ENCODE measurements around a stretch of chr20.

GRCh38 chr20:56451998-56452825 lies 16.2 kb upstream of the RTF2 start:
- RRBS: no CpG with 5 or more reads among the region's 18 CpGs

DNA sequence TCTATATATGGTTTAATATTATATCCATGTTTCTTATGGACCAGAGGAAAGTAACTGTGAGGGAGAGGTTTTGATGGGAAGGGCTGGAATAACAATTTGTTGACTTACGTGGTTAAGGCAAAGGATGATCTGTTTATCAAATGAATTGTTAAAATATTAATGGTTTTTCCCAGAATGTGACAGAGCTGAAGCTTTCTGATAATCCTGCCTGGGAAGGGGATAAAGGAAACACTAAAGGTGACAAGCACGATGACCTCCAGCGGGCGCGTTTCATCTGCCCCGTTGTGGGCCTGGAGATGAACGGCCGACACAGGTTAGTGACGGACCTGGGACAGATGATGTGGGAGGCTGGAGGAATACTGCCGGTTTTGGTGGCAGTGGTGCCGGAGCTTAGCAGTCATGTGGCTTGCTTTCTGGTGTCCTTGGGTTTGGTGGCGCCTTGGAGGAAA lies 8.4 kb downstream of the RTF2 start:
- RRBS: no CpG with 5 or more reads among the region's 12 CpGs

DNA sequence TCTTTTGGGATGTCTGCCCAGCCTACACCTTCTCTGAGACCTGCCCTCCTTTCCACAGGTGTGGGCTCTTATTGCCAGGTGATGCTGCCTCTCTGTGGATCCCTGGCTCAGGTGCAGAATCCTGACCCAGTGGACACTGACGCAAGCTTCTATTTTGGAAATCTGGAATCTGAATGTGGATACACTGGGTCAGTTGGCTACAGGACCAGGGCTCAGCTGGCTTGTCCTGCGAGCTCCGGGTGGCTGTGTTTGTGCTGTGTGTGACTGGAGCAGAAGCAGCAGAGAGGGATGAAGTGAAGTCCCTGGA lies 54.4 kb downstream of the TFAP2C start:
- RRBS: no CpG with 5 or more reads among the region's 3 CpGs

DNA sequence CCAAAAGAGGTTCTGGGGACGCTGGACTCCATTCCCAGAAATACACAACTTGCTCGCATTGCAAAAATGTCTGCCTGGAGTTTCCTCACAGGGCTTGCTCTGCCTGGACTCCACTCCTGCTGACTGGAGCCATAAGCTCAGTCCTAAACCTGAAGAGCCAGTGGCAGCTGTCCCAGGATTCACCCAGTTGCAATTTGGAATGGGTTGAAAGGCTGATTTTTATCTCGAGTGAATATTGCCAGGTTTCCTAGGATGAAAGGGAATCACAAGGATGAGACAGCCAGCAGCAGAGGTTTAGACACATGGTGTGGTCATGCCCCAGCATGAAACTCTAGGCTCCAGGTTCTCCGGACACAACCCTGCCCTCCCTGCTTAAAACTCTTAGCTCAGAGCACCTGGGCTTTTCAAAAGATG lies 223.3 kb downstream of the BMP7 start:
- RRBS: no CpG with 5 or more reads among the region's 4 CpGs

- RRBS: no CpG with 5 or more reads among the region's 13 CpGs
Observed at GRCh38 chr20:57074005-57074504, 192.4 kb downstream of the BMP7 start.

DNA sequence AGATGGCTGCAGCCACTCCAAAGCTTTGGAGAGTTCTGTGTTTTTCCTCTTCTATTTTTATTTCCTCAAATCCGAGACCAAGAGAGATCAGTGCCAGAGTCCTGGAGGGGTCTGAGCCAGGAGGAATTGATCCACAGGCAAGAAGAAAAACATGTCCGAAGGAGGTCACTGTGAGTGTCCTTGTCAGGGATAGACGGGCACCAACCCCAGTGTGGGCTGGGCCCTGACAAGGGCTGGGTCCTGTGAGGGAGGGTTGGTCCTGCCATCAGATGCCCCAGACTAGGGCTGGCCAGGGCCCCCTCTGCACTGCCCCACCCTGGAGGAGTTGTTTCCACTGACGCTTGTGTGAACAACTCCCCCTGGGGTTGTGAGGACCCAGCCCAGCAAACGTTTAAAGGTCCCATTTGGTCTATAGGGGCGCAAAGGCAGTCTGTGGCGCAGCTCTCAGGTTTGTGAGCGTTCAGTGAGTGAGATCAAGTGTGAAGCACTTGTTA lies 104.2 kb downstream of the BMP7 start:
- RRBS: no CpG with 5 or more reads among the region's 8 CpGs

GRCh38 chr20:57375647-57375951 lies 15.6 kb upstream of the RBM38 start:
- RRBS: no CpG with 5 or more reads among the region's 5 CpGs

GRCh38 chr20:57391783-57392254 lies 623 bp downstream of the RBM38 start:
- RRBS: under 1% methylated on average over 8 of the region's 42 CpGs

- RRBS: no CpG with 5 or more reads among the region's 40 CpGs
Observed at GRCh38 chr20:57397697-57398823, 6.9 kb downstream of the RBM38 start.

GRCh38 chr20:57408718-57409646 lies 17.8 kb downstream of the RBM38 start:
- RRBS: 100% methylated on average over 4 of the region's 35 CpGs

- RRBS: no CpG with 5 or more reads among the region's 2 CpGs
Observed at GRCh38 chr20:57531941-57532513, 7.1 kb upstream of the CTCFL start.

DNA sequence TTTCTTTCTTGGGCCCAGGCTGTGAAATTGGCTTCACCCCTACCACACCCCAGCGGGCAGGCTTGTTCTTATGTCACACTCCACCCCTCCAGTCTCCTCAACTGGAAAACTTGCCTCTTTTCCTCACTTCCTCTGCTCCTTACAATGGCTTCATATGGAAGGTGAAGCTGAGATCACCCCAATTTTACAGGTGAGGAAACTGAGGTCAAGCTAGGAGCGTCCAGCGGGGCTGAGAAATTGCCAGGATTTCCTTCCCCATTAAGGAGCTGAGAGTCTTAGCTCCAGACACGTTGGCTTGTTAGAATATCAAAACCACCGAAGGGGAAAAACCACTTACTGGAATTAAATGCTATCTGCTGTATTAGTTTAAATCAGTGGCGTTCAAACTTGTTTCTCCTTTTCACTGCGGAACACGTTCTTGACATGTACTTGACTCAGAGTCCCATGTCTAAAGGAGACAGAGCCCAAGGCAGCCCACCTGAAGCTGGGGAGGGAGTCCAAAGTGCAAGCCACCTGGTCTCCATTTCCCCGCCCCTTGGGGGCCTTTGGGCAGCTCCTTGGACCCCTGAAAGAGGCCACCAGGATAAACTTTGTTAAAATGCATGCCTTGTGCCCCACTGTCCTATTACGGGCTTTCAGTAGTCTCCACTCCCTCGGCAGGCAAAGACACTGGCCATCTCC lies 6.4 kb downstream of the PCK1 start:
- RRBS: no CpG with 5 or more reads among the region's 11 CpGs

GRCh38 chr20:57582278-57582690 lies 21.4 kb downstream of the PCK1 start:
- RRBS: no CpG with 5 or more reads among the region's 10 CpGs

- RRBS: no CpG with 5 or more reads among the region's 12 CpGs
Observed at GRCh38 chr20:57683531-57684063, 26.2 kb downstream of the PMEPA1 start.

DNA sequence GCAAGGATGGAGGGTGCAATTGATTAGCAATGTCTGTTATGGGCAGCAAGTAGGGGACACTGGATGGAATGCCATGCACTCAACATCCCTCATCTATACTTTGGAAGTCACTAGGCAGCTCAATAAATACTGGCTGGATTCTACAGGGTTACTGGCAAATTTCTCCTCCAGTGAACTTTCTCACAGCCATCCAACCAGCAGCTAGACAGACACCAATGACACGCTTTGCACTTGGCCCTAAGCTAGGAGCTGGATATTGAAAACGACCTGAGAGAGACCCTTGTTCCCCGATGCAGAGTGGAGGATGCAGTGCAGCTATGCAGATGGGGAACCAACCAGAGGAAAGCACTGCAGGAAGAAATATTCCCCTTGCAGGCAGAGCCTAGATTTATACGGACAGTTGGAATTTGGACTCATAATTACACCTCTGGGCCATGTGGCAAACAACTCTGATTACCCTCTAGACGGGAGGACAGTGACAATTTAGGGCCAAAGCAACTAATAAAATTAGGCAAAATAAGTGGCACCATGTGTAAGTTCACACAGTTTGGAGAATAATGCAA lies 12.4 kb downstream of the PMEPA1 start:
- RRBS: no CpG with 5 or more reads among the region's 5 CpGs

DNA sequence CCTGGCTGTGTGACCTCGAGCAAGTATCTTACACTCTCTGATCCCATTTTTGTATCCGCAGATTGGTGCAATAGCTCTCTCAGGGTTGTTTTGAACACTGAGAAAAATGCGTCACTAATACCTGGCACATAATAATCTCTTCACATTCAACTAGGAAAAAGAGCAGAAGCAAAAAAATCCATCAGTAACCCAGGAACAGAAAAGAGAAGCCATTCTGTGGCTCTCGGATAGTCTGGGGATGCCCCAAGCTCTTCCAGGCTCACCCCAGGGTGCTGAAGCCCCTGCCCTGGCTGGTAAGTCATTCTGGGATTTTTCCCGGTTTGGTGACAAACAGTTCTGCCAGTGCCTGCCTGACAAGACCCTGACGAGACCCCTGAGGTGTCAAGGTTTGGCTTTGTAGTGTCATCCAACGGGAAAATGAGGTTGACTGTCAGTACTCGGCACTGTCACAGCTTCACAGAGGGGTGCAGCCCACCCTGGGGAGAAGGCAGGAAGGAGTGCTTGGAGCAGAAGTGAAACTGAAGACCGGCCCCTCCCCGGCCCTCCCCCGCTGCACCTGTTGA lies 7.0 kb downstream of the PMEPA1 start:
- RRBS: no CpG with 5 or more reads among the region's 11 CpGs

- RRBS: no CpG with 5 or more reads among the region's 11 CpGs
Observed at GRCh38 chr20:57705403-57706017, 4.3 kb downstream of the PMEPA1 start.

GRCh38 chr20:57707608-57708394 lies 2.0 kb downstream of the PMEPA1 start:
- RRBS: no CpG with 5 or more reads among the region's 19 CpGs

GRCh38 chr20:57747906-57748312 lies 38.1 kb upstream of the PMEPA1 start:
- RRBS: no CpG with 5 or more reads among the region's 13 CpGs

GRCh38 chr20:57772577-57772958 lies 62.8 kb upstream of the PMEPA1 start:
- RRBS: no CpG with 5 or more reads among the region's 7 CpGs